Heart left ventricle (tissue), 7 donors: Measurements from ENCODE around the gene TRAP1.

DNA sequence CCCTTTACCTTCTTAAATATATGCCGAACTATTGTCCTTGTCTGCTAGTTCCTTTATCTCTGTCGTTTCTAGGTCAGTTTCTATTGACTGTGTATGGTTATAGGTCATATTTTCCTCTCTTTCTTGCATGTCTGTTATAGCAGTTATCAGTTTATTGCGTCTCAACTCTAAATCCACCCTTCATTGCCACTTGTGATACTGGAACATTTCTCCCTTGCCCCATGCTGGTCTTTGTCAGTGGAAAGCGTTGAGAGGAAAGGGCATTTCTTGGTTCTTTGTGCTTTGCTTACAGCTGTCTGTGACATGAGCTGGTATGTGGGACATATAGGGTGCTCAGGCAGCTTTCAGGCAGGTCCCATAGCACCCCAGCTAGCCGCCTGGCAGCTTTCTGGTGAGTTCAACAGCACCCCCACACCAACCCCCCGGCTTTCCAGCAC lies 15.5 kb upstream of the DNASE1 start:
- PRO-cap, 6 experiments: no peak in any of the 6 experiments
- RAMPAGE, long total RNA, 2 experiments: no peak in any of the 2 experiments
- RRBS: no CpG with 5 or more reads among the region's 6 CpGs

DNA sequence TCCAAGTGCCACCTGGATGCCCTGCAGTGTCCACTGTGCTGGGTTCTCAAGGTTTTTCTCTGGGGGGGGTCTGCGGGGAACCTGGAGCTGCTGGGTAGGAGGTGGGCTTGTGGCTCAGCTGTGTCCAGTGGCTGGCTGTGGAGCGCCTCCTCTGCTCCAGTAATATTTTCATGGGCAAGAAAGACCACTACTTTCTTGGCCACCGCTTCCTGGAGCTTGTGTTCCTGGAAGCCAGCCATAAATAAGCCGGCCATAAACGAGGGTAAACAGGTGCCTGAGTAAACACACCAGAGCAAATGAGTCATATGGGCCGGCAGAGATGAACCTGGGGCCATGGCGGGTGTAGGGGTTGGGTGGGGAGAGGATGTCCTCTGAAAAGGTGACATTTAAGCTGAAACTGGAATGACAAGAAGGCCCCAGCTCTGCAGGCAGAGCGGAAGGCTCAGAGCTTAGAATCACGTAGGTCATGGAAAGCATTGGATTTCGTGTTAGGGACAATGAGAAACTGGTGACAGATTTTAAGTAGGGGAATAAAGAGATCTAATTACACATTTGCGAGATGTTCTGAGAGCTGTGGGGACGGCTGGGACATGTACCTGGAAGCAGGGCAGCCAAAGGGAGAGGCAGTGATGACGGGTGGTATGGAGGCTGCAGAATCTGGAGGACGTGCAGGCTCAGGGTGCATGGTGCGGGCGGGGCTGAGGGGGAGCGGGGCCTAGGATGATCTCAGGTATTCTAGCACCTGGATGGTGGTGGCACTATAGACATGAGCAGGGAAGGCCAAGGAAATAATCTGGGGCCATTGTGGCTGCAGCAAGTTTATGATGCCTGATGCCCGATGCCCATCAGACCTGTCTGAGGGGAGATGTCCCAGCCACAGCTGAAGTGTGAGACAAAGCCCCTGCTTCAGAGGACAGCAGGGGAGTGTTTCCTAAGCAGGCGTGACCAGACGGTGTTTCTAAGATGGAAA lies 8.1 kb upstream of the DNASE1 start:
- PRO-cap, 6 experiments: no peak in any of the 6 experiments
- RAMPAGE, long total RNA, 2 experiments: no peak in any of the 2 experiments
- RRBS: no CpG with 5 or more reads among the region's 20 CpGs

DNA sequence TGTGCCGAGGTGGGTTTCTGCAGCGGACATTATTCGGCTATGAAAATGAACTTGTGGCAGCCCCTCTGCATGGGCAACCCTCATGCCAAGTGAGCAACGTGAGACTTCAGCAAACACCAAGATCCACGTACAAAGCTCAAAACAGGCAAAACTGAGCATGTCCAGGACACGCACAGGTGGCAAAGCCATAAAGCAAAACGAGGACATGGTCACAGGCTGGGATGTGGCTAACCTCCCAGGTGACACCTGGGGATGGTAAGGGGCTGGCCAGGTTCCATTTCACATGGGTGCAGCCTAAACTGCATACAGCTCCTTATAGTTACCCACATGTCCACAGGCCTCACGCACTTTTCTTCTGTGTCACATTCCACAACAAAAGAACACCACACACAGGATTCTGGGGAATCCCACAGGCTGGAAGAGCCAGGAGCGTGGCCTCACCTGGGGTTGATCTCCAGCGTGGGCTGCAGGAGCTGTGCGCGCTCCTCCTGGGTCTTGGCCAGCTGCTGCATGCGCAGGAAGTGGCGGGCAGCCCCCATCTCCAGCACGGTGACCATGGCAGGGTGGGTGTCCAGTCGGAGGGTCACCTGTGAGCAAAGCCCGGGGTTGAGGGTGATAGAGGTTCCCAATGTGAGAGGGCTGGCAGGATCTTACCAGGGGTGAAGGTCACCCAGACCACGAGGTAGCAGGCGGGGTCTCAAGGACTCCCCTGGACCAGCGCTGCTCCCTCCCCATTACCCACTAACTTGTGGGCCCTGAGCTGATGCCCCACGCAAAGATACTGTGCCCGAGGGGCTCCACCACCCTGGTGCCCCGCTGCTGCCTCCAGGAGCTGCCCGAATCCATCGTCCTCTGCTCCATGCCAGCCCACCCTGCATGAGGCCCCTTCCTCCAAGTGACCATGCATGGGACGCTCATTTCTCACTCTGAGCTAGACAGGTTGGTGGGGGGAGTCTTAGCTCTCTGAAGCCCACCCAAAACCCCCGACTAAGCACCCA lies 7.4 kb downstream of the DNASE1 start:
- PRO-cap, 6 experiments: no peak in any of the 6 experiments
- RAMPAGE, long total RNA, 2 experiments: no peak in any of the 2 experiments
- RRBS: no CpG with 5 or more reads among the region's 27 CpGs

- PRO-cap, 6 experiments: no peak in any of the 6 experiments
- RAMPAGE, long total RNA, 2 experiments: no peak in any of the 2 experiments
- RRBS: no CpG with 5 or more reads among the region's 33 CpGs
Observed at GRCh38 chr16:3677437-3678576, 23.3 kb downstream of the DNASE1 start.

DNA sequence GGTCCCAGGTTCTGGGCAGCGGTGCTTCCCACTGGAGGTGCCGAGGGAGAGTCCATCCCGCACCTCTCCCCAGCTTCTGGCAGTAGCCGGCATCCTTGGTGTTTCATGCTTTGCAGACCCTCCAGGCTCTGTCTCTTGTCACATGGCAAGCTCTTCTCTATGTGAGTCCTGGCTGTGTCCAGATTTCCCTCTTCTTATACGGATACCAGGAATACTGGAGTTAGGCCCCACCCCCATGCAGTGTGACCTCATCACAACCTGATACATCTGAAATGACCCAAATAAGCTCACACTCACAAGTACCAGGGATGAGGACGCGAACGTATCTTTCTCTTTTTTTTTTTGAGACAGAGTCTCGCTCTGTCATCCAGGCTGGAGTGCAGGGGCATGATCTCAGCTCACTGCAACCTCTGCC lies 23.3 kb downstream of the TRAP1 start:
- PRO-cap, 6 experiments: no peak in any of the 6 experiments
- RAMPAGE, long total RNA, 2 experiments: no peak in any of the 2 experiments
- RRBS: no CpG with 5 or more reads among the region's 9 CpGs

- PRO-cap, 6 experiments: peak in 6 of 6 experiments; most common plus-strand start chr16:3717618 (in 3); most common minus-strand start chr16:3717517 (in 2)
- RAMPAGE, long total RNA, 2 experiments: no peak in any of the 2 experiments
- RRBS: 2% methylated on average over 15 of the region's 121 CpGs
Observed at GRCh38 chr16:3716609-3717762, at the start of gene TRAP1. TSS of gene TRAP1 (minus strand) at chr16:3717524.

DNA sequence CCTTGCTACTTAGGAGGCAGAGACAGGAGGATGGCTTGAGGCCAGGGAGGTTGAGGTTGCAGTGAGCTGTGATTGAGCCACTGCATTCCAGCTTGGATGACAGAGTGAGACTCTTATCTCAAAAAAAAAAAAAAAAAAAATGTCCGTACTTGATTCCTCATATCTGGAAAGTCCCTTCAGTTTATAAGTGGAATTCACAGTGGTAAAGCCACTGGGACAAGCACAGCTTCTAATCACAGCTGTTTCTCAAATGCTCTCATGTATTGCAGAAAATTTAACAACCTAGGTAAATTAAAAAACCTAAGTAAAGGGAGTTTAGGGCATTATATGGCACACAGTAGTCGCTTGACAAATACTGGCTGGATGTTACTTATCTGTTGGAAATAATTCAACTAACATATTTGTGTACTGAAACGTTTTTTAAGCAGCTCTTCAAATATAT lies 78.8 kb upstream of the CREBBP start:
- PRO-cap, 6 experiments: peak in 1 of 6 experiments; most common plus-strand start position 190 of the sequence (in 1)
- RAMPAGE, long total RNA, 2 experiments: no peak in any of the 2 experiments
- RRBS: no CpG with 5 or more reads among the region's 3 CpGs

DNA sequence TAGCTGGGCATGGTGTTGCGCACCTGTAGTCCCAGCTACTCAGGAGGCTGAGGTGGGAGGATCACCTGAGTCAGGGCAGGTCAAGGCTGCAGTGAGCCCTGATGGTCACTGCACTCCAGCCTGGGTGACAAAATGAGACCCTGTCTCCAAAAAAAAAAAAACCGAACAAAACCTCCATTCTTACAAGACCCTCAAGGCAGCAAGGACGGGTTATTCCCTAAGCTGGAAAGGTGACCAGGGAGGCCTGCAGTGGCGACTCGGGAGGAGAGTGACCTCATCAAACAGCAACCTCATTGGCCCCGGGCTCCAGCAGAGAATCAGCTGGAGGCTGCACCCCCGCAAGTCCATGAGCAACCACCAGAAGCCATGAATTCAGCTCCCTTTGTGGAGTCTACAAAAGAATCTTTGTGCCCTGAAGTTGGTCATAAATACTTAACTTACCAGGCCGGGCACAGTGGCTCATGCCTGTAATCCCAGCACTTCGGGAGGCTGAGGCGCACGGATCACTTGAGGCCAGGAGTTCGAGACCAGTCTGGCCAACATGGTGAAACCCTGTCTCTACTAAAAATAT lies 80.9 kb upstream of the CREBBP start:
- PRO-cap, 6 experiments: no peak in any of the 6 experiments
- RAMPAGE, long total RNA, 2 experiments: no peak in any of the 2 experiments
- RRBS: no CpG with 5 or more reads among the region's 12 CpGs

DNA sequence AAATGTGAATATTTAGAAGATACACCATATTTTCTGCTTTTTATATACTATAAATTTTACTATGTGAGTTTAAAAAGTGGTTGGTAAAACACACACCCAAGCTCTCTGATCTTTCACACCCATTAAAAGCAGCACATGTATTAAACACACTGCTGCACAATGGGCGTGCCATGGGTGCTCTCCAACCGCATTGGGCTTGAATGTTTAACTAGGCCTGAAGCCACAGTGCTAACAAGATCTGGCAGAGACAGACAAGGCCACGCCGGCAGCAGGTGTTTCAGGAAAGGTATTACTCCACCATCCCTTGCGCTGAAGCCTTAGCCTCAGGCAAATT lies 95.2 kb downstream of the ADCY9 start:
- PRO-cap, 6 experiments: no peak in any of the 6 experiments
- RAMPAGE, long total RNA, 2 experiments: no peak in any of the 2 experiments
- RRBS: no CpG with 5 or more reads among the region's 5 CpGs

- PRO-cap, 6 experiments: no peak in any of the 6 experiments
- RAMPAGE, long total RNA, 2 experiments: no peak in any of the 2 experiments
- RRBS: no CpG with 5 or more reads among the region's 6 CpGs
Observed at GRCh38 chr16:4052802-4053022, 63.5 kb downstream of the ADCY9 start.

GRCh38 chr16:4053138-4053918 lies 62.9 kb downstream of the ADCY9 start:
- PRO-cap, 6 experiments: peak in 3 of 6 experiments; most common plus-strand start chr16:4053792 (in 2); most common minus-strand start chr16:4053479 (in 2)
- RAMPAGE, long total RNA, 2 experiments: no peak in any of the 2 experiments
- RRBS: no CpG with 5 or more reads among the region's 27 CpGs

GRCh38 chr16:4086089-4086764 lies 30.0 kb downstream of the ADCY9 start:
- PRO-cap, 6 experiments: peak in 1 of 6 experiments; most common plus-strand start chr16:4086558 (in 1); most common minus-strand start chr16:4086377 (in 1)
- RAMPAGE, long total RNA, 2 experiments: no peak in any of the 2 experiments
- RRBS: no CpG with 5 or more reads among the region's 18 CpGs

DNA sequence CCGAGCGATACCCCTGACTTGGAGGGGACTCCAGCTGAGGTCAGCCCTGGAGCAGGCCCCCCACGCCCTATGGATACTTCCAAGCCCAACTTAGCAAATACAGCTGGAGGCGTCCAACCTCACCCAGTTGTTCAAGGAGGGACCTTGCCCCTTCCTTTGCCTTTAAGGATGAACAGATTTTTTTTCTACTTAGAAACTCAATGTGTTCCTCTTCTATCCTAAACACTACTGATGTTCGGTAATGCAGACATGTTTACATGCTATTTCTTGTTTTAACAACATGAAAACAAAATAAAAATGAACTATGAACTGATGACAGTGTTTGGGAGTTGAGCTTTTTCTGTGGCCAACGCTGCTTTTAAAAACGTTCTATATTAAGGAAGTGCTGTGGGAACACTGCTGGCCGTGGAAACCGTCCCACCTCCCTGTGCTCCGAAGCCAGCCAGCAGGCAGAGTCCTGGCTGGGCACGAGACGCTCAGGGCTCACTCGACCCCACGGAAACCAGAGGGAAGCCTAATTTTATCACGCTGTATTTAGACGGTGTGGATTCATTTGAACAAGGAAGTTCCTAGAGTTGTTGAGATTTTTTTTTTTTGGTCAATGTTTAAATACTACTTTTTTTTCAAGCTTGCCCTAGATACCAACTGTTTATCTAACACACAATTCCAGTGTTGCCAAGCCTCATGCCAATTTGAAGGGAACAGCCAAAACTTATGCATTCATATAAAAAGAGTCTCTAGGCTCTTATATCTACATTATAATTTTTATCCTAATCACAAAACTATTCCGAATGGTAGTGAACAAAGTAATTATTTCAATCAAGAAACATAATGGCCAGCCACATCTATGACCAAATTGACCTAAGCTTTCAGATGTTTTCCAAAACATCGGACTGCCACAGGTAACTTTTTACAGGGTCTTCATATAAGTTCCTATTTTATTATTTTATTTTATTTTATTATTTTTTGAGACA lies 25.8 kb downstream of the ADCY9 start:
- PRO-cap, 6 experiments: no peak in any of the 6 experiments
- RAMPAGE, long total RNA, 2 experiments: no peak in any of the 2 experiments
- RRBS: no CpG with 5 or more reads among the region's 18 CpGs

DNA sequence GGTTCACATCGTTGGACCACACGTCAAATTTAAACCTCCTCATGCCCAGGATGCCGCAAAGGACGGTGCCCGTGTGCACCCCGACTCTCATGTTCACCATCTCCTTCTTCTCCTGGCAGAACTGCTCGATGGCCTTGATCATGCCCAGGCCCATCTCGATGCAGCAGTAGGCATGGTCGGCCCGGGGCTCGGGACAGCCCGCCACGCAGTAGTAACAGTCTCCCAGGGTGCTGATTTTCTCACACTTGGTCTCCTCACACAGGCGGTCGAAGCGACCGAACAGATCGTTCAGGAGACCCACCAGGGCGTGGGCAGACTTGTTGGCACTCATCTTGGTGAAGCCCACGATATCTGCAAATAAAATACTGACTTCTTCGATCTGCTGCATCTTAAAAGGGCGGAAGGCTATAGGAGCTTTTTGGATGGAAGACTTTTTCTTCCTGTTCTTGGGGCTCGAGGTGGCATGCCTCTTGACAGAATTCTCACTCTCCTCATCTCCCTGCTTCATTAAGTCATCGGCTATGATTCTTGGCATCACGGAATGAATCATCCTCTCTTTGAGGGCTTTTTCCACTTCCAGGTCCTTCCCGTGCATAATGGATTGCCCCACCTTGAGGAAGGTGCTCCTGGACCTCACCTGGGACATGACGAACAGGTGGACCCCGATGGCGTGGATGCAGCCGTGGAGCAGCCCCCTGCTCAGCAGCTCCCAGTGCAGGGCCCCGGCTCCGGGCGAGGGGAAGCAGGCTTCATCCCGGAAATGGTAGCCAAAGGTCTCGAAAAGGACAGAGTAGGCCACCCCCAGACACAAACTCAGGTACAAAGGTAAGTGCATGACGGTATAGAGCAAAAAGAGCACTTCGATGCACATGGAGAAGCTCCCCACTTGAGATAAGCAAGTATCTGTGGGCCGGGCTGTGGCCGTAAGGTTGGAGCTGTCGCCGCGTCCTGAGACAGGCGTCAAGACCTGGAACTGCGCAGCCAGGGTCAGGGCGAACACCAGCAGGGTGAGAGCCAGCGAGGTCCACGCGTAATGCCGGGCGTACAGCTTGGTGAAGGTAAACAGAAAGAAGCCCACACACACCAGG lies 2.0 kb downstream of the ADCY9 start:
- PRO-cap, 6 experiments: no peak in any of the 6 experiments
- RAMPAGE, long total RNA, 2 experiments: no peak in any of the 2 experiments
- RRBS: no CpG with 5 or more reads among the region's 50 CpGs

GRCh38 chr16:4215123-4215659 lies 26.7 kb downstream of the SRL start:
- PRO-cap, 6 experiments: no peak in any of the 6 experiments
- RAMPAGE, long total RNA, 2 experiments: no peak in any of the 2 experiments
- RRBS: no CpG with 5 or more reads among the region's 3 CpGs

- PRO-cap, 6 experiments: peak in 6 of 6 experiments; most common plus-strand start chr16:4240900 (in 3); most common minus-strand start chr16:4240809 (in 4)
- RAMPAGE, long total RNA, 2 experiments: no peak in any of the 2 experiments
- RRBS: 23% methylated on average over 3 of the region's 27 CpGs
Observed at GRCh38 chr16:4240221-4241245, 1.3 kb downstream of the SRL start.

DNA sequence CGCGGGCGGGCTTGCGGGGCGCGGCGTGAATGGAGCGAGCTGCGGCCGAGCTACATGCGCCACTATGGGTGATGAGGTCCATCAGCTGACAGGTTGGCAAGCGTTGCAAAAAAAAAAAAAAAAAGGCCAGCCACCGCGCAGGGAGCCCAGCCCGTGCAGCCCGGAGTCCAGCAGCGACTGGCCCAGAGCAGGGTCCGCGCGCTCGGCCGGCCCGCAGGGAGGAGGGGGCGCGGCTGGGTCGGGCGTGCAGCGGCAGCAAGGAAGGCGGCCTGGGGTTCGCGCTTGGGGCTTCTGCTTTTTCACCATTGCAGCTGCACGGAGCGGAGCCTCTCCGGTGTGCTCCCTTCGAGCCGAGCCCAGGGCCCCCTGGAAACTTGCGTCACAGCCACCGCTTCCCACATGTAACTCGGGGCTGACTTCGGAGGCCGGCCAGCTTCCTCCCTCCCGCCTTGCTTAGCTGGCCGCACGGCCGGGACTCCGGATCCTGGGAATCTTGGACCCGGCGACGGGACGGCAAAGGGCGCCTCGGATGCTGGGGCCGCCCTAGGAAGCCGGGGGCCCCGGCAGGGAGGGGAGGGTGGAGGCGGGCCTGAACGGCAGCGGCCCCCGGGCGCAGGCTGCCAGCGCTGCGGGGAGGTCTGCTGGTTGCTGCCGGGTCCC lies 531 bp upstream of the TFAP4 start:
- PRO-cap, 6 experiments: peak in 6 of 6 experiments; most common plus-strand start position 185 of the sequence (in 5); most common minus-strand start position 368 of the sequence (in 3)
- RAMPAGE, long total RNA, 2 experiments: no peak in any of the 2 experiments
- RRBS: 2% methylated on average over 34 of the region's 63 CpGs

GRCh38 chr16:4273884-4274645 lies 1.2 kb upstream of the TFAP4 start:
- PRO-cap, 6 experiments: peak in 5 of 6 experiments; most common plus-strand start chr16:4274250 (in 4); most common minus-strand start chr16:4274068 (in 3)
- RAMPAGE, long total RNA, 2 experiments: no peak in any of the 2 experiments
- RRBS: no CpG with 5 or more reads among the region's 36 CpGs

DNA sequence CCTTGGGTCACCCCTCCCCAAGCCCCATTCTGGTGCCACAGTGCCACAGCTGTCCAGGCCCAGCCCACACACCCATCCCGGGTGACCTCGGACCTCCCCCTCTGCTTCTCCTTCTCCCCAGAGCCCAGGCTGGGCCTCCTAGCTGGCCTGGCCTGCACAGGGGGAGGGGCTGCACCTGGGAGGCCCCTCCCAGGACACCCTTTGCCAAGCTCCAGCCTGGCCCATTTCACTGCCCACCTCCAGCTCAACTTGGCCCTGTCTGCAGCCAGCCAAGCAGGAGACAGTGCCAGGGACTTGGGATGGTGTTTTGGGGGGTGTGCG lies 1.6 kb downstream of the GLIS2 start:
- PRO-cap, 6 experiments: no peak in any of the 6 experiments
- RAMPAGE, long total RNA, 2 experiments: no peak in any of the 2 experiments
- RRBS: 2% methylated on average over 1 of the region's 3 CpGs

DNA sequence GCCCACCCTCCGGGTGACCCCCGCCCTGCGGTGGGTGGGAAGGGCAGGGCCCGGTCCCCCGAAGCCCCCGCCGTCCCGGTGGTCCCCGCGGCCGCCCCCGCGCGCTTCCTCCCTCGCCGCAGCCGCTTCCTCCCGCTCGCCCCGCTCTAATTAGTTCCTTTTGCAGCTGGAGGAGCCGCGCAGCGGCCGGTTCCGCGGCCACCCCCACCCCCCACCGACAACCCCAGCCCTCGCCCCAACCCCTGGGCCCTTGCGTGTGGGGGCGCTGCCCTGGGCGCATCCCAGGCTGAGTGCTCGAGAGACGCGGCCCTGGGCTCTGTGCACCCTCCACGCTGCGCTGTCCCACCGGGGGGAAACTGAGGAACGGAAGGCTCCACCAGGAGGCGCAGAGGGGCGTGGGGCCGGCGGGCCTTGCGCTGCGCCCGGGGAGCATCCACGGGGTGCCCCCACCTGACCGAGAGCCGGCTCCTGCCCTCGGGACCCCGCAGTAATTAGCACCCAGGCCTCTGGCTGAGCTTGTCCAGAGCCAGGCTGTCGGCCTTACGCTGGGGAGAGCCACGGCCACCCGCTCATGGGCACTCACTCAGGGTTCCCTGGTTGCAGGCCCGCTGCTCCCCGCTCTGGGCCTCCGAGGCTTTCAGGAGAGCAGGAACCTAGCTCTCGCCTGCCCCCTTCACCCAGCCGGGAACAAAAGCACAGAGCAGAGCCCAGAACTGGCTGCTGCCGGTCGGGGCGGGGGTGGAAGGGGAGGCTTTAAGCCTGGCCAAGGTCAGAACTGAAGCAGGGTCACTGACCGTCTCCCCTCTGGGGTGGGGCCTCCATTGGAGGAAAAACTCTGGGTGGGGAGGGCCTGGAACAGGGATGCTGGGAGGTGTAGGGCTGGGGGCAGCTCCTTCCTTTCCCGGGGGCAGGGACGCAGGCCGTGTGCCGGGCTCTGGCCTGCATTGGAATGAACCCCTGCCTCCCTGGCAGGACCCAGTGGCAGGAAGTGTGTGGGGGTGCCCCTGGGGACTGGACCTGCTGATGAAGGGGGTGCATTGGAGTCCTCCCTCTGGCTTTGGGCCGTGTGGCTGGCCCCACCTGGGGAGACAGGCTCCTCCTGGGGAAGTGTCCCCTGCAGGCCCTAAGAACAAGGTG lies 12.2 kb downstream of the GLIS2 start:
- PRO-cap, 6 experiments: peak in 6 of 6 experiments; most common plus-strand start position 710 of the sequence (in 3); most common minus-strand start position 148 of the sequence (in 3)
- RAMPAGE, long total RNA, 2 experiments: start-site peak on the minus strand in 1 of 2 experiments, centred at position 648 of the sequence, 9 reads per replicate
- RRBS: 5% methylated on average over 25 of the region's 68 CpGs